NALM6 (cell line): Measurements from ENCODE around the gene SCARB1.

DNA sequence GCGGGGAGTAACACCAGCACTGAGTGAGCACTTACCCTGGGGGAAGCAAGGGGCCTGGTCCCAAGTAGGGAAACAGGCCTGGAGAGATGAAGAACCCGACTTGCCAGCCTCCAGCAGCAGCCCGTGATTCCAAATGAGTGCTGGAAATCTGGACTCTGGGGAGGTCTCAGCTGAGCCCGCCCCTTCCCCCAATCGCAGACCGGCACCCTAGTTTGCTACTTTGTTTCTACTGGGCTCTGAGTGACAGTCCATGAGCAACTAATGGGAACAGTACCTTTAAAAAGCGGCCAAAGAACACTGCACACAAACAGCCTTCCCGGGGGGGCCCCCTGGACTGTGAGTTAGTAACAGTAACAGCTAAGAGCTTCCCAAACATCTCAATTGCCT lies 2.2 kb upstream of the NCOR2 start:
- PRO-cap = no peak

GRCh38 chr12:124608789-124609569 lies 41.6 kb upstream of the NCOR2 start:
- PRO-cap = unidirectional peak, minus-strand start at chr12:124609093

GRCh38 chr12:124617432-124618179 lies 50.2 kb upstream of the NCOR2 start:
- PRO-cap = no peak

DNA sequence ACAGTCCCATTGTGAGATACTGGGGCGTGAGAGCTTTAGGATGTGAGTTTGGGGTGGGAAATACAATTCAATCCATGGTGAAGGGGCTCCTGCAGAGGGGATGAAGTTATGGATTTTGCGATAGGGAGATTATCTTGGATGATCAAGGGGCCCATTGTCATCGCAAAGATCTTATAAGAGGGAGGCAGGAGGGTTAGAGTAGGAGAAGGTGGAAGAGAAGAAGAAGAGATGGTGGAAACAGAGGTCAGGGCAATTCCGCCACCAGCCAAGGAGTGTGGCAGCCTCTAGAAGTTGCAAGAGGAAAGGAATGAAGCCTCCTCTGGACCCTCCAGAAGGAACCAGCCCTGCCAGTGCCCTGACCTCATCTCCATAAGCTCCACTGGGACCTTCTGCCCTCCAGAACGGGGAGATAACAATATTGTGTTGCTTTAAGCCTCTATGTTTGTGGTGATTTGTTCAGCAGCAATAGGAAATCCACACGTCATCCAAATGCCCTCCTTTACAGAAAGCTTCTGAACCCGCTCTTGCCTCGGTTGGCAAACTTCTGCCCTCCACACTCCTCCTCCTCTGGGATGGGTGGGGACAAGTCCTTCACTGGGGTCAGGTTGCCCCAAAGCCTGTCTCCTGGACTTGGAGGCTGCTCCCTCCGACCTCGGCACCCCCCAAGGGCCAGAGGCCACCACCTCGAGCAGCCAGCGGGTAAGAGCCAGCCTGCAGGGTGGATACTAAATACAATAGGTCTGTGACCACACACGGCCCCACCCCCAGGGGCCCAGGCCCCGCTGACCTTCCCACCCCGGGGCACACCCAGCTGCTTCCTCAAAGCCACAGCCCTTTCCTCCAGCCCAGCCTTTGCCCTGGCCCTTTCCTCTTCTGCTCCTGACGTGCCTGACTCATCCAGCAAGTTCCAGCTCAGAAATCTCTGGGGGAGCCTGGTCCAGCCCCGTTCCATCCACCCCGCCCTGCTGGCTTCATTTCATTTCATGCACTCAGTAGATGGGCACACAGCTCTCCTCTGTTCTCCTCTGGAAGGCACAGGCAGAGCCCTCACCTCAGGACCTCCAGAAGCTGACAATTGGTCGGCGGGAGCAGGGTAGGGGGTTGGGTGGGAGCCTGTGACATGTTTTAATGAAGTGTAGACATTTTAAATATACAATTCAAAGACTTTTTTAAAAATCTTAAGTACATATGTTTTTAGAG lies 58.6 kb upstream of the NCOR2 start:
- PRO-cap = no peak

DNA sequence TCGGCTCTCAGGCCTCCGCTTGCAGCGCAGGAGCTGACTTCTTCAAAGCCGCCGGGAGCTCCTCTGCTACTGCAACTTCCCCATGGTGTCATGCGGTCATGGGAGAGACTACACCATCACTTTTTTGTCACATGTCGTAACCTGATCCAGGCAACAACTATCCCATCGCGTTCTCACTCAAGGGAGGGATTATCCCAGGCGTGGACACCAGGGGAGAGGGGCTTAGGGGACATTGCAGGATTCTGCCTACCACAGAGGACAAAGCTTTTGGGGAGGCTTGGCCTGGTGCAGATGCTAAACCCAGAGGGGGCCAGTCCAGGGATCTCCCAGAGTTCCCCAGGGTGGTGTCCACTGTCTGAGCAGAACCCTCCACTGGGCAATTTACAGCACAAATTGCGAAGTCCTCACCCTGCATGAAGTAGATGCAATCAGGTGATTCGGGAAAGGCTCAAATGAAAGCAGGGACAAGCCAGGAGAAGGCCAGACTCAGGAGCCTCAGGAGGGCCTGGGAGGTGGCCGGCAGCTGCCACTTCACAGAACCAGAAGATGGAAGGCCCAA lies 129.1 kb downstream of the SCARB1 start:
- PRO-cap = no peak

DNA sequence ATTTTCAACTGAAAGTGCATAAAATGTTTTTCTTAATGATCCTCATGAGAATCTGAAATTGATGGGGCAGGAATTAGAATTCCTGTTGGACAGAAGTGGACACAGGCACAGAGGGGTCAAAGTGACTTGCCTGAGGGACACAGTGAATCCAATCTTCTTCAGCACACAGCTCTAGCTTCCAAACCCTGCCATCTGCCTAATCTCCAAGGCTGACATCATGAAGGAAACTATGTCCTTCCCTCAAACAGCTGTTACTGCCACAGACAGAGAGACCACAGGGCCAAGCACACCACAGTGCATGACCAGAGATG lies 99.0 kb downstream of the SCARB1 start:
- PRO-cap = no peak

- PRO-cap = no peak
These were observed 35.2 kb downstream of the SCARB1 start for GRCh38 chr12:124828177-124829211.

- PRO-cap = no peak
These were observed 29.7 kb downstream of the SCARB1 start for GRCh38 chr12:124833714-124834532.

DNA sequence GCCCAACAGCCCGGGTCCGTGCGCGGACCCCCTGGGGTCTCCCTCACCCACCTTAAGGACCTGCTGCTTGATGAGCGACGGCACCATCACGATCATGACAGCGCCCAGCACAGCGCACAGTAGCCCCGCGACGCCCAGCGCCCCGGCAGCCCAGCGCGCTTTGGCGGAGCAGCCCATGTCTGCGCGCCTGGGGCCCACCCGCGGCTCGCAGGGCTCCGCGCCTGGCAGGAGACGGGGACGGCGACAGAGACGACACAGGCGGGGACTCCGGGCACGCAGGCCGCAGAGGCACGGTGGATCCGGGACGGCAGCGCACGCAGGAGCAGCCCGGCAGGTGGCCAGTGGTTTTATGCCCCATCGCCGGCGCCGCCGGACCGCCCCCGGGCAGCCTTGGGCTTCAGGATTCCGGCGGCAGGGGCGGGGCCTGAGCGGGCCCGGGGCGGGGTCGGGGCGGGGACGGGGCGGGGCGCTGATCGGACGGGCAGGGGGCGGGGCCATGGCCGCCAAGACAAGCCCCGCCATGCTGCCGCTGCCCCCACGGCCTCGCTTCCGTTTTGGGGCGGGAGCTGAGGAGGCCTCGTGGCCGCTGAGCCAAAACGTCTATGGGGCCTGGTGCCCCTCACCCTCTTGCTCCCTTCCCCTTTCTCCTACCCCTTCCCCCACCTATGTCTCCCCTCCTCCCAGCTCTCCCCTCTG lies at the start of gene SCARB1:
TSS of gene SCARB1 (minus strand) at position 321 of the 696 bp plus-strand sequence.
- PRO-cap = bidirectional peak, plus-strand start at position 484 of the sequence, minus-strand start at position 322 of the sequence

GRCh38 chr12:124911653-124912104 lies 2.8 kb downstream of the UBC start:
- PRO-cap = no peak

DNA sequence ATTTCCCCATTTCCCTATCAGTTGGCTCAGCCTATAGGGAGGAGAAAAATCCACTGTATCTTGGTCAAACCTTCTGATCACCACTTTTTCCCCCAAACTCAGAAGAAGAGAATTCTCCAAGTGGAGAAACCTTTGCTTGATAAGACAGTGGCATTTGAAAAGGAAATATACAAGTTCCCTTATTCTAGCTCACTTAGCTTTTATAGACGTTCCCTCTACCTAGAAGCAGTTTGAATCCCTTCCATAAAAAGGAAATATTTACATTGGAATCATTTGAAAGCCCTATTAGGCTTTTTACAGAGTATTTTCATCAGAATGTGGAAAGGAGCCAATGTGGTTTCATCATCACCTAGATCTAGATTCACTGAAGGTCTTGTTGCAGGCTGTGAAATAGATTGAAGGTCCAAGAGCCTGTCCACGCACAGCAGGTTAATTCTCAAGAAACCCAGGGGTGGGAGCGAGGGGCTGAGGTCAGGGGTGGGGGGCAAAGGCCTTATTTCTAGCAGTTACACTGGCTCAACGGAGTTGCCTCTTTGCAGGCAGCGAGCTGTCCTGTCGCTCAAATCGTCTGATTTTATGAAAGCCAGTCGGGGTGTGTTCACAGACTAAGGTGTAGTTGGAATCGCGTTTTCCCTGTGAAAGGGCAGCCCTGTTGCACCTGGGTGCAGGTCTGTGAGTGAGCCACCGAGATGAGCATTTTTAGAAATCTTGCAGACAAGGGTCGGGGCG lies 45.5 kb downstream of the AACS start:
- PRO-cap = no peak

DNA sequence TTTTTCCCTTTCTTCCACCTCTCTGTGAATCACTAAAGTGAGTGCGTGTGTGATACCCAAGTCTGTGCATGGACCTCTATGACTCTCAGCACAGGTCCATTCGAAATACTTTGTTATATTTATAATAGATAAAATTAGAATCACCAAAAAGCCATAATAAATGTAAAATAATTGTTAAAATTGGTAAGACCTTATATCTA lies 787.6 kb downstream of the TMEM132B start:
- PRO-cap = no peak

GRCh38 chr12:126787240-126787733 lies 1479.7 kb upstream of the TMEM132C start:
- PRO-cap = no peak

DNA sequence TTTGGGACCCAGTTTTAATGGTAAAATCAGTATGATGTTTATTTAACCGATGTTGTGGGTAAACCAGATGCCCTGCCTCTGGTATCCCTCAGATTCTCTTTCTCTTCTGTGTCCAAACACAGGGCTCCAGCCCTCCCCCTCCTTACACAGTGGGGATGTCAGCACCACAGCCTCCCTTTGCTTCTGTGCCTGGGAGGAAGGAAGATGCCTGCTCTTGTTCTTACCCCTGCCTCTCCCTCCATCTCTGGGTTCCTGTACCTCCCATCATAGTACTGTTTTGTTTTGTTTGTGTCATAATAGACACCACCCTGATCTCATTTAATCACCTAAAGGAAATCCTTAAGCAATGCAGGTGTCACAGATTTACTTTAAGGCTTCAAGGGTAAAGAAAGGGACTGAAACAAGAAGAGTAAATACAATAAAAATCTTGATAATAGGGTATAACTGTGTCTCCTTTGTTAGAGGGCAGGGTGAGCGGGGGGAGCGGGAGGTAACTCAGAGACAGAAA lies 1204.9 kb upstream of the TMEM132C start:
- PRO-cap = no peak

DNA sequence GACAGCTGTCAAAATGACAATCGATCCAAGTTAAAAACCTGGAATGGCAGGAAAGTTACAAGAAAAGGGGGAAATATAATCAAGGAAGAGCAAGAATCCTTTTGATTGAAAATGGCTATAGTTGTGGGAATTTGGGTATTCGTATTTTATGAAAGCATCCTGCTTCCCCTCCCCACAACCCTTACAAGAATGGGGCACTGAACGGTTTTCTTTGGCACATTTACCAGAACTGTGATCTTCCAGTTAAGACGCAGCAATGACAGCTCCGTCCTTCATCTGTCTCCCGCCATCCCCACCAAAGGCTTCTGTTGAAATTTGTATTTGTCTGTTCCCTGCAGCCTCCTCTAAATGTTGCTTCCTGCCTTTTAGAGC lies 738.6 kb upstream of the TMEM132C start:
- PRO-cap = no peak

- PRO-cap = no peak
These were observed 664.3 kb upstream of the TMEM132C start for GRCh38 chr12:127602645-127603006.

- PRO-cap = no peak
These were observed 558.9 kb upstream of the TMEM132C start for GRCh38 chr12:127708089-127708378.

GRCh38 chr12:128076189-128076767 lies 190.7 kb upstream of the TMEM132C start:
- PRO-cap = no peak

DNA sequence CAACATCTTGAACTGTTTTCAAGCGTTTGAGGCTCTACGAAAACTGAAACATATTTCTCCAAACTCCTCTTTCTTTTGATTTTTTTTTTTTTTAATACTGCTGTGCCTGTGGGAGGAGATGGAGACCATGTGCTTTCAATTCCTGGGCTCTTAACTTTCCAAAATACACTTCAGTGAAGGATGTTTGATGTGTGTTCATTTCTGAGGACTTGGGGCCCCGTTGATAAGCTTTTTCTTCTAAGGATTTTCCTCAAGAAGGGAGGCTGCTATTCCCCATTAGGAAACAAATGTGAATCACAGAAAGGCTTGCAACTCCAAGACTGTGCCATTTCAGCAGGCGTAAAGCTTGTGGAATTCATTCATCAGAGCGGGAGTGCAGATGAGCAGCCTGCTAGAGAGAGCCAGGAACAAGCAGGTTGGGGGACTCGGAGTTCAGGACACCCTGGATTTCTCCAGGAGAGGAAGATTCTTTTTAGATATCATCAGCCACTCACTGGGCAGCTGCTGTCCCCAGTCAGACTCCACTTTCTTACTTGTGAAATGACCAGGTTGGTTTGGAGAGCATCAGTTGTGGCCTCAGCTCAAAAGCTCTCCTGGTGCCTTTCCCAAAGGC lies 94.7 kb downstream of the TMEM132C start:
- PRO-cap = no peak

- PRO-cap = no peak
These were observed 121.7 kb downstream of the TMEM132C start for GRCh38 chr12:128388510-128389313.